Sciatic nerve (tissue), 1 donor: ENCODE results near the gene MEI4.

GRCh38 chr6:73373046-73373409 is 3.3 kb upstream of the OOEP start:
- PRO-cap, result no peak

GRCh38 chr6:73475765-73476272 is 14.3 kb downstream of the MTO1 start:
- PRO-cap, result no peak

GRCh38 chr6:73508603-73509374 is 12.0 kb downstream of the EEF1A1 start:
- PRO-cap, result no peak

DNA sequence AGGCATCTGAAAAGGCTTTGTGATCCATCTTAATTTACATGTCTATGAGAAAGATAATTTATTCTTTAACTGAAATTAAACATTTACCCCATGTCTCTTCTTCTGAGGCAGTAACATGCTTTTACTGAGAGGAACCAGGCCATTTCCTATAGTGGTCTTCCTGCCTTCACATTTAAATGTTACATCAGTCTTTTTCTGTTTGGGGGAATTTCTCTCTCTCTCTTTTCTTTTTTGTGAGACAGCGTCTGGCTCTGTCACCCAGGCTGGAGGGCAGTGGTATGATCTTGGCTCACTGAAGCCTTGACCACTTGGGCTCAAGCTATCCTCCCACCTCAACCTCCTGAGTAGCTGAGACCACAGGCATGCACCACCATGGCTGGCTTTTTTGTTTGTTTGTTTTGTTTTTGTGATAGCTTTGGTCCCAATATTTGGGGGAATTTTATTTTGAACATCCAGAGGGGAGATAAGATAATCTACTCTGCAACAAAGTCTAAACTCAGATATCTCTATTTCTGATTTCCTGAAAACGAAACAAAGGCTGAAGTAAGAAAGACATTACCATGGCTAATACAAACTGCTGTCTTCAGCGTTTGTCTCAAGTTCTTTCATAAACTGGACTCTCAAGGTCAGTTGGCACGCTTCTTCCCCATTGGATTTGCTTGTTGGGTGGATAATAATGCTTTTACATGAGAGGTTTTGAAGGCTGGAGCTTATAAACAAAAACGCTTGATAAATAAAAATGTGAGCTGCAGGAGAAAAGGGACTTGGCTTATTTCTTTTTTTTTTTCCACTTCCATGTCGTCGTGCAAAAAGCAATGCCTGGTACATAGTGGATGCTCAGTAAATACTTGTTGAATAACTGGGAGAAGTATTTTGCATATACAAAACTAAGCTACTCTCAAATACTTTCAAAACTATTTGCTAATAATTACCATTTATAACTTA is 65.4 kb upstream of the EEF1A1 start:
- PRO-cap, result no peak

GRCh38 chr6:73697142-73697745 is 1.2 kb downstream of the CD109 start:
- PRO-cap, result no peak

- PRO-cap, result no peak
These were observed 191.0 kb downstream of the CD109 start for GRCh38 chr6:73887070-73887385.

DNA sequence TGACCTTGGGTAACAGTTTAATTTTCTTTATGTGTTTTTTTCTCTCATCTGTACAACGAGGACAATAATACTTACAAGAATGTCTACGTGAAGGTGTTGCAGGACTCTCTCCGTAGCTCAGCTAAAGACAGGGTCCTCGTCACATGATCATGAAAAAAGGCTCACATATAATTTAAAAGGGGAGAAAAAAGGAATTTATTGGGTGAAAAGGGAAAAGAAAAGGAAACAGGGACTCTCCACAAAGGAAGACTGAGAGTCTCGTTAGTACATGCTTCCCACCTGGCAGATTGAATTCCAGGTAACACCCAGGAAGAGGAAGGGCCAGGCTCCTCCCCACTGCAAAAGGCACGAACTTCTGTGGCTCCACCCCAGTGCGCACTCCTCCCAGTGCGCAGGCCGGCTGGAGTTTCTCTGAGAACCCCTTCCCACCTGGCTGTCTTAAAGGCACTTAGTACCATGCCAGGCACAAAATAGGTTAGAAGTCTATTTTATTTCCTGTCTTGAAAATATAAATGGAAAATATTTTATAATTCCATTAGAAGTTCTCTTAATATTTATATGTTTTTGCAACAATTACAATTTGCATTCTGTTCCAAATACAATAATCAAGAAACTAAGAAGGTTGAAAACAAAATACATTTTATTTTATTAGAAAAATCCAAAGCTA is 129.9 kb downstream of the COL12A1 start:
- PRO-cap, result no peak

DNA sequence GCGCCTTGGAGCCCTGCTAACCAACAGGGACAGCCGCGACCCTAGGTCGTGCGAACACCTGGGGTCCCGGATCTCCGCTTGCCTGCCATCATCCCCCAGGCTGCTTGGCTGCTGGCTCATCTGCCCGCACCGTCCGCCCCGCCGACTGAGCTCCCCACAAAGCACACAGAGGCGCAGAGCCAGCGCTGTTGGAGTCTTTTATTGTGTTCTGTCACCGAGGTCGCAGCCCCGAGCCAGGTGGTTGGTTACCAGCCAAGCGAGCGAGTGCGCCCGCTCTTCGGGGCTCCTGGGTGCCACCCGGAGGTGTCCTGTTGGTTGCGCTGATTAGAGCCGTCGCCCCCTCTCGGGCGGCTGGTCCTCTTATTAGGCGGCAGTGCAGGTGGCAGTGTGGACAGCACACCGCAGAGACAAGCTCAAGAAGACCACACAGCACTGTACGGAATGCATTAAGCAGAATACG is 3.8 kb downstream of the COL12A1 start:
- PRO-cap, result no peak

DNA sequence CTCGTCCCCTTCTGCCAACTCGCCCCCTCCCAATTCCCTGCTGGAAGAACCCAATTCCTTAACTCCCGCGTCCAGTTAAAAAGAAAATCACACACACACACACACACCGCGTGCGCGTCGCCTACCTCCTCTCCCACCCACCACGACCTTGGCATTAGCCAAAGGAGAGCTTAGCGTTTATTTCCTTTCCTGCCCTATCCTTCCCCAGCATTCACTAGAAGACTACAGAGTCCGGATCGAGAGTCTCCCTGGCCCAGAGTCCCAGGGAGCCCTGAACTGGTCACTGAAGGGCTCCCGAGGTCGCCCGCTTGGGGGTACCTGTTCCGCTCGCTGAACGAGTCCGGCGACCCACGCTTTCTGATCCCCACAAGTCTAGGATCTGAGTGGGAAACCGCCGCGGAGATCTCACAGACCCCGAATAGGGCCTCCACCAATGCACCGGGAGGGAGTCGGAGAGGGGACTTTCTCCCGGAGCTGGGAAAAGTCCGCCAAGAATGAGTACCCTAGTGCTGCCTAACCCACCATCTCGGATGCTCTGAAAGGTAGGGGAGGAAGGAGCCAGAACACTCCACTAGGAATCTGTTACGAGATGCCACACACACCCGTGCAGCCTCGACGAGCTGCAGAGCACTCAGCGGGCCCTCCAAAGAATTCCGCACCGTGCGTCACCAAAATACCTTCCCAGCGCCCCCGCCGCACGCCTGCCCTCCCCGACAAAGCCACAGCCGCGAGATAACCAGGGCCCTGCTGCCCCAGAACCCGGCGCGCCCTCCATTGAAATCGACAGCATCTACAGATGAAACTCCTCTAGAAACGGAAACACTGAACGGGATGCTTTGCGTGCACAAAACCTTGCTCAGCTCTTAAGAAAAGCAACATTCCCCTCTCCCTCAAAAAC is 909 bp downstream of the COL12A1 start:
- PRO-cap, result bidirectional peak, plus-strand start at position 755 of the sequence, minus-strand start at position 537 of the sequence

DNA sequence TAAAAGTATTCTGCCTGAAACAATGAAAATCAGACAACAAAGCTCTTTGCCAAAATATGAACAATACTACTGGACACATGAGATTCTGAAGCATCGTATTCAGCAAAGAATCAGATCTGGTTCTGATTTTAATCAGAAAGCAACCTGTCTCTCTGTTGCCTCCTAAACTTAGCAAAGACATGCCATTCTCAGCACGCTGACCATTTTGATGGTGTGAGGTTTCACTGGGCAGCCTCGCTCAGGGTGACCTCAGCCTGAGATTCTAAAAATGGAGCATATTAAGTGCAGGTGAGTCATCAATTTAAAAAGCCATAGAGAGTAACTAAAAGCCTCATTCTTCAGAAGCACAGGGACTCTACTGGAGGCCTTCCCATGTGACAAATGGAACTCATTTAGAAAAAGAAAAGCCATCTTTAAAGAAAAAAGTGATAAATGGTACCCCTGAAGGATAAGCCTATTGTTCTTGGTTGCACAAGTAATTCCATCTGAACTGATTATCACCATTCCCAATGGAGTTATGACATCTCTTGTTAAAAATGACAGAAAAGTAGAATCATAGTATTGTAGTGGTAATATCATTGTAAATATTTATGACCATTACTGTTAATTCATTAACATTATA is 91.3 kb downstream of the FILIP1 start:
- PRO-cap, result no peak

- PRO-cap, result no peak
These were observed 26.3 kb downstream of the FILIP1 start for GRCh38 chr6:75467298-75467715.

- PRO-cap, result no peak
These were observed 19.7 kb downstream of the SENP6 start for GRCh38 chr6:75621324-75621877.

- PRO-cap, result no peak
These were observed 38.7 kb downstream of the SENP6 start for GRCh38 chr6:75640420-75640771.

DNA sequence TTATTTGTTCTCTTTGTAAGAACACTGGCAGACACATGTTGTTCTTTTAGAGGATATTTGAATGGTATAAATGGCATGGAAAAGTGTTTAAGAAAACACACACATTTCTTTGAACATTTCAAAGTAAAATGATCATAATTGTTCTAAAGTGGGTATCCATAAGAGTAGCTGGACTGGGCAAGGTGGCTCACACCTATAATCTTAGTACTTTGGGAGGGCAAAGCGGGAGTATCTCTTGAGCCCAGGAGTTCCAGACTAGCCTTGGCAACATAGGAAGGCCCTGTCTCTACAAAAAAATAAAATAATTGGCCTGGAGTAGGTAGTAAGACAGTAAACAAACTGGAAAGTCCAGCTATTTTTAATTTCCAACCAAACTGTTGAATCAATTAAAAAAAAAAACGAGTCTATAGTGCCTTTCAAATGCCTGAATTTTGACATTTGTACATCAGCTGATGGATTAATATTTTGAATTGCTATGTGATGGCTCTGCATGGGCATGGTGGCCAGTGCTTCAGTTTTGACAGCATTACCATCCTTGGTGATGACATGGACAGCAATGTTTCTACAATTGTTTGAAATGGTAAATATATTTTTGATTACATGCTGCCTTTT is 40.0 kb downstream of the SENP6 start:
- PRO-cap, result no peak

- PRO-cap, result no peak
These were observed 369.4 kb upstream of the IMPG1 start for GRCh38 chr6:76441734-76442405.

DNA sequence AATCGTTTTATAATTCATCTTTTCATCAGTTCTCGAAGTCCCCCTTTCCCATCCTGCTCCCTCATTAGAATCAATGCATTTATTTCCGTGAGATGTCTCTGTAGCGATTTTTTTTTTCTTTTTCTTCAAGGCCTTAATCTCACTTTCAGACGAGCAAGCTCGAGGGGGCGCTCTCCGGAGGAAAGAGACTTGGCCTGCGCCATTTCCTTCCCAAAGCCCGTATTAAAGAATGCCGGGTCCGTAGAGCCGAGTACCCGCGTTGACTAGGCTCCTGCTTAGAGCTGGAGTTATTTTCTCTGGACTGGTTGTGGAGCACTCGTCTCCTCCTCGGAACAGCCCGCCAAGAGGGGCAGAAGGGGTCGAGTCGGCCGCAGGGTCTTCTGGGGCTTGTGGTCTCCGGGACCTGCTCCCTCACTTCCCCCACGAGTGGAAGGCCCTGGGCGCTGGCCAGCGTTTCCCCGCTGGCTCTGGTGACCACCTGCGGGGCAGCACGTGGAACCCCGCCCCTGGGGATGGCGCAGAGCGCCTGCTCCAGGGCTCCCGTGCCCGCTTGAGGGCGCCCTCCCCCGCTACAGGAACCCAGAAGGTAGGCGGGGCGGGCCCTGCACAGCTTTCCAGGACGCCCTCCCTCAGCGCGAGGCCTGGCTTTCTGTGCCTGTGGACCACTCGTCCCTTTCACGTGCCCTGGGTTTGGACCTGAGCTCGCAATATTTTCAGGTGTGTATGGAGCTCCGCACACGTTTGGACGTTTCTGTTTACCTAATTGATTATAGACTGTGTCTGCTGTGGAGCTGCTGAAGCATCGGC is 2.6 kb upstream of the MEI4 start:
- PRO-cap, result no peak

GRCh38 chr6:77652767-77653213 is at the start of gene MEI4:
MEI4 (plus strand) TSS chr6:77653039.
- PRO-cap, result no peak

- PRO-cap, result no peak
These were observed 6.6 kb upstream of the ELOVL4 start for GRCh38 chr6:79954028-79954304.

DNA sequence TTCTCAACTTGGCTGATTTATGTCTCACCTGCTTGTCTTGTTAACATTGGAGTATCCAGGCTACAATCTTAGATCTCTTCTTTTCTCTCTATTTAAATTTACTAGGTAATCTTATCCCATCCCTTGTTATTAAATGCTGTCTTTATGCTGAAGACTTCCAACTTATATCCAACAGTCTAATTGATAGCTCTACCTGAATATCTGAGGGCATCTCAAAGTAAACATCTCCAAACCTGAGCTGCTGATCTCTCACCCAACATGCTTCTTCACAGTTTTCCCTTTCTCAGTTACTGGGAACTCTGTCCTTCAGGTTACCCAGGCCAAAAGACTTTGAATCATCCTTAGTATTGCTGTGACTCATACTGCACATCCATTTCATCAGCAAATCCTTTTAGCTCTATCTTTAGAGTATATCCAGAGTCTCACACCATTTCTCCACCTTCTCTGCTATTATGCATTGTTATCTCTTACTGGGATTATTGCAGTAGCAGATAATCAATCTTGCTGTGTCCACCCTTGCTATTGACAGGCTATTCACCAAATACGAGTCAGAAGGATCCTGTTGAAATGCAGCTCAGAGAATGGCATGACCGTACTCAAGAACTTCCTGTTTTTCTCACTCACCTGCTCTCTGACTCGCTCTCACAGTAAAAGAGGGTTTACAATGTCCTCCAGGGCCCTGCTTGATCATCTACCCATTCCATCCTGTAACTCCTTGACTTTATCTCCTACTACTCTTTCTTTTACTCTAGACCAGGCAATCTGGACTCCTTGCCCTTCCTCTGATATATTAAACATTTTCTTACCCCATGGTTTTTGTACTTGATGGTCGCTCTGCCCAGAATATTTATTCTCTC is 57.3 kb downstream of the BCKDHB start:
- PRO-cap, result no peak

DNA sequence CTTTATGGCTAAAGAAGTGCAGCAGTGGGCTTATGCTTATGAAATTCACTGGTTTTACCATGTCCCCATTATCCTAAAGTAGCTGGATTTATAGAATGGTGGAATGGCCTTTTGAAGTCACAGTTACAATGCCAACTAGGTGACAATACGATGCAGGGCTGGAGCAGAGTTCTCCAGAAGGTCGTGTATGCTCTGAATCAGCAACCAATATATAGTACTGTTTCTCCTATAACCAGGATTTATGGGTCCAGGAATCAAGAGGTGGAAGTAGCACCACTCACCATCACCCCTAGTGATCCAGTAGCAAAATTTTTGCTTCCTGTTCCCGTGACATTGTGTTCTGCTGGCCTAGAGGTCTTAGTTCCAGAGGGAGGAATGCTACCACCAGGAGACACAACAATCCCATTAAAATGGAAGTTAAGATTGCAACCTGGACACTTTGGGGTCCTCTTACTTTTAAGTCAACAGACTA is 283.2 kb downstream of the BCKDHB start:
- PRO-cap, result no peak